Endothelial cell of umbilical vein (primary cell): ENCODE measurements around a stretch of chr16.

DNA sequence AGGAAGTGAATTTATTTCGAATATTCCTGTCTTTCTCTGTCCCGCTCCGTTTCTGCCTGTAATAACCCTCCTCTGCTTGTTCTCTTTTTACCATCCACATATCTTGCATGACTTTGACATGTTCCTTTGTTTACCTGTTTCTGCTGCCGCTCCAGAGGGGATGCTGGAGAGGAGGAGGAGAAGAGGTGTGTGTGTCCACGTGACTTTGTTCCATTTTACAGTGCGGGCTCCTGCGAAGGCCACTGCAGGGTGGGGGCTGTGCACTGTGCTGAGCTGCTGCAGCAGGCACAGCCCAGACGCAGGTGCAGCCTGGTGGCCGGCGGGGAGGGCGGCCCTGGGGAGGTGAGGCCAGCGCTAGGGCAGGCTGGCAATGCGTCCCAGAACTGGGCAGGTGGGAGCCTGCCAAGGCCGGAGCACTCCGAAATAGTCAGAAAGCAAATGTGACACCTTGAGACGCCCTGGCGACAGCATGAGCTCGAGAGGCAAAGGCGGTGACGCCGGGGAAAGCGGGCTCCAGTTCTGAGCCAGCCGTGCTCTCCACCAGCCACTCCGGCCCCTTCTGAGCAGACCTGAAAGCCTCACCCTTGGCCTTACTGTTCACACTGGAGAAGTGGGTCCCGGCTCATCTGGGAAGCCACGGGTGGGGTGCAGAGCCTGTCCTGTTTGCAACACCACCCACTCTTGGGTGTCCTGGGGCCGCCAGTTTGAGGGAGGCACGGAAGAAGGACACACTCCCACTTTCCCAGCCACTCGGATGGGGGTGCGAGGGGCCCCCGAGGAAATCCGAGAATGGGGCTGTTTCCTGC is 29.7 kb downstream of the CIBAR2 start:
- PRO-cap: no peak
CAGE:
- cytosol, long polyA minus RNA: no peak
- cytosol, long polyA plus RNA: no peak
- long polyA plus RNA: no peak
- nucleus, long polyA minus RNA: no peak
- nucleus, long polyA plus RNA: no peak

DNA sequence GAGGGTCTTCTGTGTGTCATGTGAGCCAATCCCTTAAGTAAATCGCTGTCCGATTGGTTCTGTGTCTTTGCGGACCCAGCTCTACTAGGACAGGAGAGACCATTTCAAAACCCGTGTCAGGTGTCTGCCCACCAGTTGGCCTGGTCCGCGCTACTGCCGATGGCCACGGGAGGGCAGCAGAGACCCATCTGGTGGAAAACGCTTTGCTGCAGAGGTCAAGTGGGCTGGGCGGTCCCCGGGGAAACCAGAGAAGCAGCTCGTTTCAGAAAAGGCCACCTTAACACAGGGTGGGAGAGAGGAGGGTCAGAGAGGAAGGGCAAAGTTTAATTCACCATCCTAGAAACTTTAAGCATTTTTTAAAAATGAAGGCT is 2.6 kb upstream of the CIBAR2 start:
- PRO-cap: no peak
CAGE:
- cytosol, long polyA minus RNA: no peak
- cytosol, long polyA plus RNA: no peak
- long polyA plus RNA: no peak
- nucleus, long polyA minus RNA: no peak
- nucleus, long polyA plus RNA: no peak

GRCh38 chr16:85130199-85130708 is 18.0 kb upstream of the CIBAR2 start:
- PRO-cap: no peak
CAGE:
- cytosol, long polyA minus RNA: no peak
- cytosol, long polyA plus RNA: no peak
- long polyA plus RNA: no peak
- nucleus, long polyA minus RNA: no peak
- nucleus, long polyA plus RNA: no peak

DNA sequence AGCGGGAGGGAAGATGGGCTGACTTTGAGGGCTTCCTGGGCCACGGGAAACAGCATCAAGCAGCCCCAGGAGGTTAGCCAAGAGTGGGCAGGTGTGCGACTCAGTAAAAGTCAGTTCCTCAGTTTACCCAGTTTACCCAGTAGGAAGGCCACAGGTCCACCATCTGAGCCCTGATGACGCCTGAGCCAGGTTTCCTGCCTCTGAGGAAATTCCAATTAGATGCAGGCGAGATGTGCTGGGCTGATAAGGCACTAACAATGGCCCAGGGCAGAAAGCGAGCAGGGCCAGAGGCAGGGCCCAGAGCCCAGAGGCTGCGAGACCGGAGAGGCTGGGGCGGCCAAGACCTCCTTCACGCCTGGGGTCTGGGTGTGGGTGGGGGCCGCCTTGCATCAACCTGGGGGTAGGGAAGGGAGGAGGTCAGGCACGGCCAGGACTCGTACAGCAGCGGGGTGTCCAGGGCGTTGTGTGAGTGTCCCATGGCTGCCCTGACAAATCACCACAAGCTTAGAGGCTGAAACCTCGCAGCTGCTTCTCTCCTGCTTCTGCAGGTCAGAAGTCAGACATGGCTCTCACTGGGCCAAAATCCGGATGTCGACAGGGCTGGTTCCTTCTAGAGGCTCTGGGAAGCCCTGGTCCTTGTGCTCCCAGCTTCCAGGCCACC is 32.0 kb upstream of the CIBAR2 start:
- PRO-cap: unidirectional peak, plus-strand start at position 300 of the sequence; unidirectional peak, minus-strand start at position 490 of the sequence
CAGE:
- cytosol, long polyA minus RNA: no peak
- cytosol, long polyA plus RNA: no peak
- long polyA plus RNA: no peak
- nucleus, long polyA minus RNA: no peak
- nucleus, long polyA plus RNA: no peak

DNA sequence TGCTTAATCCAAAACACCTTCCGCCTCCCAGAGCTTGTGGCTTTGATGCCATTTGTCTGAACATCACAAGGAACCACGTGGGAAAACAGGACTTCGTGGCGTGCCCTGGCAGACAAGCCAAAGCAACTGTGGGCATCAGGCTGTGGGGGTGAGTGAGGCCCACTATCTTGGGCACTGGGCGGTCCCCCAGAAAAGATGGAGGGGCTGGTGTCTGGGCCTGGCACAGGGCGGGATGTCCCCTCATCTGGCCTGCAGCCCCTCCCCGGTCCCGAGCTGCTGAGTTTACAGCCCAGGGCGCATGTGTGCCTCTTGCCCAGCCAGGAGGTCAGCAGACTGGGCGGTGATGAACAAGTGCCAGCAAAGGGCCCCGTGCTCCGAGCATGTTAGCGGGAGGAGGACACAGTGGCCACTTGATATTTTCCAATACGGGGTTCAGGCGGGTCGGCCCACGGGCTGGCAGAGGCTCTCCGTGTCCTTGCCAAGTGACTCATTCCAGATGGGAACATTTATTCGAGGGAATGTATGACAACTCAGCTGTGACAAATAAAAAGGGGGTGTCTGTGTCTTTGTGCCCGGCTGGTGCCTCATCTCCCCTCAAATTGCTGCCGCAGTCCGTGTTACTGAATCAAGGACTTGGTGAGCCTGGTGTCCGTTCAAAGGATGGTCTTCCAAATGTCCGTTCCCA is 173.7 kb upstream of the CIBAR2 start:
- PRO-cap: no peak
CAGE:
- cytosol, long polyA minus RNA: no peak
- cytosol, long polyA plus RNA: no peak
- long polyA plus RNA: no peak
- nucleus, long polyA minus RNA: no peak
- nucleus, long polyA plus RNA: no peak

DNA sequence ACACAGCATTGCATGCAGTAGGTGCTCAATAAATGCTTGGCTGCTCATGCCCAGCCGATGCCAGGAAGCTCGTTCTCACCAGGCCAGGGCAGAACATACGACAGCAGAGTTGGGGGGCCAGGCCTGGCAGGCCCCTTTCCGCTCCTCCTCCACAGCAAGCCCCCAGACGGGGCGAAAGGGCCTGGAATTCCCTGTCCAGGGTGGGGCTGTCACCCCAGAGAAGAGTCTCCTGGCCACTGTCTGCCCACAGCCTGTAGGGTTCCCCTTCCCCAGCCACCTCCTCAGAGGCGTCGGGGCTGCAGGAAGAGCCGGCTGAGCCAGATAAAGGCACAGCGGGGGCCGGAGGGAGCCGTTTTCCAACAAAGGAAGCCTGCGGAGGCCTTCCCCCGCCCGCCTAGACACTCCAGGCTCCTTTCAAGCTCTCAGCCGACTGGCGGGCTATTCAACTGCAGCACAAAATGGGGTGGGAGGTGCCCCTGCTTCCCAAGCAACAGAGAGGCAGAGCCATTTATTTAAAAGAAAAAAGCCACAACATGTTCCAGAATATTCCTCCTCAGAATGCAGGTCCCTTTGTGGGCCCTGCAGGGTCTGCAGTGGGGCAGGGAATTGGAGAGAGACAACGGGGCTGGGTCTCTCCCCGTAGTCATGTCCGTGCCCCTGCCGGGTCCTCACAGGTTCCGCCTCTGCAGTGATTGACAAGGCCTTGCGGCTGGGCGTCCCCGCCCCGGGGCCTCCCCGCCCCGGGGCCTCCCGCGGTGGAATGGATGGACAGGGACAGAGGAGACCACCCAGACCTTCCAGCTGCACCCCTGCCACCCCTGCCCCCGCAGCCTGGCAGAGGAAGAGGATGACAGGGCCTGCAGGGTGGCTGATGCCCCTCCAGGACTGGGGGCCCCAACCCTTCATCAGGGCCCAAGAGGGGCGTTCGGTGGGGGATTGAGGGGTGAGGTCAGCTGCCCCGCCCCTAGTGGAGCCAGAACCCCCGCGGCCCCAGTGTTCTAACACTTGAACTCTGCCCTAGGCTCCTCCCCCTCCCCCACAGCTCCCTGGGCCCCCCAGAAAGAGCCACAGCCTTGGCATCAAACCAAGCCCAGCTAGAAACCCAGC is 216.2 kb upstream of the CIBAR2 start:
- PRO-cap: no peak
CAGE:
- cytosol, long polyA minus RNA: no peak
- cytosol, long polyA plus RNA: no peak
- long polyA plus RNA: no peak
- nucleus, long polyA minus RNA: no peak
- nucleus, long polyA plus RNA: no peak

- PRO-cap: no peak
CAGE:
- cytosol, long polyA minus RNA: no peak
- cytosol, long polyA plus RNA: no peak
- long polyA plus RNA: no peak
- nucleus, long polyA minus RNA: no peak
- nucleus, long polyA plus RNA: no peak
Measured at GRCh38 chr16:85330610-85331169, 218.4 kb upstream of the CIBAR2 start.

DNA sequence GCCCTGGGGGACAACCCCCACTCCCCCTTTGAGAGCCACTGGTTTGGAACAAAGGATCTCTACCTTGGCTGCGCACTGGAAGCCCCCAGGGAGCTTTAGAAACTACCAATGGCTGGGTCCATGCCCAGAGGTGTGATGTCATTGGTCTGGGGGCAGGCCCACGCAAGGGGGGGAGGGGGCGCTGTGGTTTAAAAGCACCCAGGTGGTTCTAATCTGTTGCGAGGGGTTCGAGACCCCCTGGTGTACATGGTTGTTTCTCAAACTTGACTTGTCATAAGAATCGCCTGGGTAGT is 151.8 kb upstream of the GSE1 start:
- PRO-cap: no peak
CAGE:
- cytosol, long polyA minus RNA: no peak
- cytosol, long polyA plus RNA: no peak
- long polyA plus RNA: no peak
- nucleus, long polyA minus RNA: no peak
- nucleus, long polyA plus RNA: no peak

DNA sequence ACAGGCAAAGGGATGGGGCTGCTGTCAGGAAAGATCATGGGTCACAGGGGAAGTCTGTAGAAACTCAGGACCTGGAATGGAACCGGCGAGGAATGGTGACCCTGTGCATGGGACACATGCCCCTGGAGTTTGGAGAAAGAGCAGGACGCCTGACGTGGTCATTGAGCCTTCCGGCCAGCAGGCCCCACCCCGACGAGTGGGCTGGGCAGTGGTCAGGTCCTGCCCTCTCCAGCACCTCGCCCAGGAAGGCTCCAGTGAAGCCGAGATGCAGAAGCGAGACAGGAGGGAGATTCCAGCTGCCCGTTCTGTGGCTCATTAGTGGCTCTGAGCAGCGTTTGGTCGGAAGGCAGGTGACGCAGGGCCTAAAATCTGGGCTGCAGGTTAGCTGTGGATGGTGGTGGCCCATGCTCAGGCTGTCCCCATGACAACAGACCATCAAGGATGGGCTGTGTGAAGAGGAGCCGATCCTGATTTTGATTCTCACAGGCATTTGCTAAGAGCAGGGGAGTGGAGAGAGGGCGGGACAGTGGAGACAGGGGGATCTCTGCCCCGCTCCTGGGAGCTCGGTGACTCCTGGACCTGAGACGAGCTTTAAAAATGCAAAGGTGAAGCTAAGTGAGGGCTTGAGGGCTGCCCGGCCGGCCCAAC is 76.2 kb upstream of the GSE1 start:
- PRO-cap: no peak
CAGE:
- cytosol, long polyA minus RNA: no peak
- cytosol, long polyA plus RNA: no peak
- long polyA plus RNA: no peak
- nucleus, long polyA minus RNA: no peak
- nucleus, long polyA plus RNA: no peak

DNA sequence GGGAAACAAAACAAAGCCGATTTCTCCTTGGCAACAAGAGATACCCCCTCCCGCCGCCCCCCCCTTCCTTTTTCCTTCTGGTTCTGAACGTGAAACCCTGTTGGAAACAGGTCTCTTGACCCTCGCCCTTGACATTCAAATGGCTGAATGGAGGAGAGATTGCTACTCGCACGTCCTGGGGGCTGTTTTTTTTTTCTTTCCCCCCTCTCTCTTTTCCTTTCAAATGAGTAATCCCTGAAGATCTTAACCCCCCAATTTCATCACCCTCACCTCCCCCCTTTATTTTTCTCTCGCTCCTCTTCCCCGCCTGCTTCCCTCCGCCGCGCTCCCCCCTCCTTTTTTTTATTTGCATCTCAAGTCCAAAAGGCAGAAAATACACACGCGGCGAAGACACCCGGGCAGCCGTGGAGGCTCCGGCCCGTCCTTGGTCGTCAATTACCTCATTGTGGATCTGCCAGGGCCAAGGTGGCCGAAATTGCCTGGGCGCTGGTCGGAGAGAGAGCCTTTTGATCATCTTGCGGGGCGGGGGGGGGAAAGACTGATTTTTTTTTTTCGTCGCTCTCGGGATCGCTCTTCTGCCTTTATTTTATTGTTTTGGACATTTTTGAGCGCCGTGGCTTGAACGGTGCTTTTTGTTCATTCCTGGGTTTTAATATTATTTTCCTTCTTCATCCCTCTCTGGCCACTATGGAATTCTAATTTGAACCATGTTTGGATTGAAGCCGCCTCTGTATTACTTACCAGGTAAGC is 57.3 kb upstream of the GSE1 start:
- PRO-cap: bidirectional peak, plus-strand start at position 443 of the sequence, minus-strand start at position 437 of the sequence
CAGE:
- cytosol, long polyA minus RNA: no peak
- cytosol, long polyA plus RNA: no peak
- long polyA plus RNA: no peak
- nucleus, long polyA minus RNA: no peak
- nucleus, long polyA plus RNA: no peak

GRCh38 chr16:85615733-85616549 is 2.8 kb downstream of the GSE1 start:
- PRO-cap: no peak
CAGE:
- cytosol, long polyA minus RNA: no peak
- cytosol, long polyA plus RNA: no peak
- long polyA plus RNA: no peak
- nucleus, long polyA minus RNA: no peak
- nucleus, long polyA plus RNA: no peak

DNA sequence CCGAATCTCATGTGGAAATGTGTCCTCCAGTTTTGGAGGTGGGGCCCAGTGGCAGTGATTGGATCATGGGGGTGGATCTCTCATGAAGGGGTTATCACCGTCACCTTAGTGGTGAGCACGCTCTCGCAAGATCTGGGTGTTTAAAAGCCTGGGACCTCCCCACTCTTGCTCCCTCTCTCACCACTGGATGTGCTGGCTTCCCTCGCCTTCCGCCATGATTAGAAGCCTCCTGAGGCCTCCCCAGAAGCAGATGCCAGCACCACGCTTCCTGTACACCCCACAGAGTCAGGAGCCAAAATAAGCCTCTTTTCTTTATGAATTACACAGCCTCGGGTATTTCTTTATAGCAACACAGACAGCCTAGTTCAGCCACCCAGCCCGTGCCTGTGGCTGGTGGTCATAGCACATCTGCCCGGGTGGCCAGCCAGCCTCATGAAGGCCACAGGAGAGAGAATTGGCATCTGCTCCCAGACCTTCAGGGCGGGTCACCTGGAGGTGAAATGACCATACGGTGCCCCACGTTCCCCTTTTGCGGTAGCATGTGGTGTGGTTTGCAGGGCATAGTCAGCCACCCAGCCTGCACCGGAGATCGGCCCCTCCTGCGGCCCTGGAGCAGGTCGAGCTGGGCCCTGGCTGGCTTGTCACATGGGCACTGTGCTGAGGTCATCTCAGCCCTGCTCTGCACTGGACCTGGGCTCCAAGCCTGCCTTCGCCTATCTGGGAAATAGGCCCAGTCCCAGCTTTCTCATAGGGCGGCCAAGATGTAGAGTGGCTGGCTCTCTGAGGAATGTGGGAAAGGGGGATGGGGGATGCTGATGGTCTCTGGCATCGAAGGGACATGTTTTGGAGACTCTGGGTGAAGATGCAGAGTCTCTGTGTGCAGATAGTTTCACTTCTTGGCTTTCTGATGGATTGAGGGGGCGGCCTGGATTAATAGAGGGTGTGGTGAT is 16.1 kb downstream of the GSE1 start:
- PRO-cap: no peak
CAGE:
- cytosol, long polyA minus RNA: no peak
- cytosol, long polyA plus RNA: no peak
- long polyA plus RNA: no peak
- nucleus, long polyA minus RNA: no peak
- nucleus, long polyA plus RNA: no peak

GRCh38 chr16:85657033-85657694 is 31.6 kb downstream of the GINS2 start:
- PRO-cap: no peak
CAGE:
- cytosol, long polyA minus RNA: no peak
- cytosol, long polyA plus RNA: no peak
- long polyA plus RNA: no peak
- nucleus, long polyA minus RNA: no peak
- nucleus, long polyA plus RNA: no peak

DNA sequence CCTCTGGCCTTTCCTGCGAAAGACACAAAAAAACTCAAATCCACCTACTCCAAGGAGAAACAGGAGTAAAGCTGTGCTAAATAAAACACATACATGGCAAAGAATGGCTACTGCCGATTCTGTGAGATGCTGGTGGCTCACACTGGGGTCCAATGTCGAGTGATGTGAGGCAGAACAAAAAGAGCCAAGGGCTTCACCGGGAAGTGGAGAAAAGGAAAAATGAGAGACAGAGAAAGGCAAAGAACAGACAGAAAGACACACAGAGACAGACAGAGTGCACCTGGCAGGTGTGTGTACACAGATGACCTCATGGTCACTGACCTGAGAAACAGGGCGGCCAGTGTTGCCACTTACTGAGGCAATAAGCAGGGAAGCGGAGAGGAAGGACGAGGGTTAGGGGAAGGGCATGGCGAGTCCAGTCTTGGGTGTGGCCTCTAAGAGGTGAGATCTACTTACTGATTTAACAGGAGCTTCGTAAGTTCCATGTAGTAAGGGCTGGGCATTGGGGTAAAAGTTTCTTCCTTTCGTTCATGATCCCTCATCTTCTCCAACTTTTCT is 7.5 kb downstream of the GINS2 start:
- PRO-cap: no peak
CAGE:
- cytosol, long polyA minus RNA: no peak
- cytosol, long polyA plus RNA: no peak
- long polyA plus RNA: no peak
- nucleus, long polyA minus RNA: no peak
- nucleus, long polyA plus RNA: no peak

- PRO-cap: no peak
CAGE:
- cytosol, long polyA minus RNA: no peak
- cytosol, long polyA plus RNA: no peak
- long polyA plus RNA: no peak
- nucleus, long polyA minus RNA: no peak
- nucleus, long polyA plus RNA: no peak
Measured at GRCh38 chr16:85755695-85756295, 4.9 kb upstream of the C16orf74 start.

- PRO-cap: no peak
CAGE:
- cytosol, long polyA minus RNA: no peak
- cytosol, long polyA plus RNA: no peak
- long polyA plus RNA: no peak
- nucleus, long polyA minus RNA: start-site peak on the minus strand at chr16:85800064-85800214, 98 reads
- nucleus, long polyA plus RNA: no peak
Measured at GRCh38 chr16:85799891-85800986, 744 bp downstream of the COX4I1 start.

- PRO-cap: no peak
CAGE:
- cytosol, long polyA minus RNA: no peak
- cytosol, long polyA plus RNA: no peak
- long polyA plus RNA: no peak
- nucleus, long polyA minus RNA: no peak
- nucleus, long polyA plus RNA: no peak
Measured at GRCh38 chr16:85833115-85833815, 33.8 kb downstream of the COX4I1 start.

DNA sequence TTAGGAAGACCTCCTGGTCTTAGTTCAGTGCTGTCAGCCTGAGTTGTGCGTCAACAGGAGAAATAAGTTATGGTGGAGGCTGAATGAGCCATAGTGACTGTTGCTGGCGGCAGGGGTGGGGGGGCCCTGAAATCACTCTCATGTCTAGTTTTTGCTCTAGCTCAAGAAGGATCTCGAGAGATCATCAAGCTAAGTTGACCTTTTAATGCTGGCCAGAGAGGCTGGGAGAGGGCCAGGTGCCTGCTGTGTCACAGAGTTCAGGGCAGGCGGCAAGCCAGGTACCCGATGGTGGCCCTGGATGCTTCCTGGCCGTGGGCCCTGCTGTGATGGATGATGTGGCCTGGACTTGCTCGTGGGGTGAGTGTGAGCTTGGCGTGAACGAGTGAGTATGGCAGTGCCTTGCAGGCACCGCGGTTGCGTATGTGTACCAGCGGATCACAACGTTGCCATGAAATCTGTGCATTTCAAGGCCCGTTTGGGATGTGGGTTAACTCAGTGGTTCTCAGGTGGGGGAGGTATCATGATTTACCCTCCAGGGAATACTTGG is 7.3 kb downstream of the IRF8 start:
- PRO-cap: no peak
CAGE:
- cytosol, long polyA minus RNA: no peak
- cytosol, long polyA plus RNA: no peak
- long polyA plus RNA: no peak
- nucleus, long polyA minus RNA: no peak
- nucleus, long polyA plus RNA: no peak

DNA sequence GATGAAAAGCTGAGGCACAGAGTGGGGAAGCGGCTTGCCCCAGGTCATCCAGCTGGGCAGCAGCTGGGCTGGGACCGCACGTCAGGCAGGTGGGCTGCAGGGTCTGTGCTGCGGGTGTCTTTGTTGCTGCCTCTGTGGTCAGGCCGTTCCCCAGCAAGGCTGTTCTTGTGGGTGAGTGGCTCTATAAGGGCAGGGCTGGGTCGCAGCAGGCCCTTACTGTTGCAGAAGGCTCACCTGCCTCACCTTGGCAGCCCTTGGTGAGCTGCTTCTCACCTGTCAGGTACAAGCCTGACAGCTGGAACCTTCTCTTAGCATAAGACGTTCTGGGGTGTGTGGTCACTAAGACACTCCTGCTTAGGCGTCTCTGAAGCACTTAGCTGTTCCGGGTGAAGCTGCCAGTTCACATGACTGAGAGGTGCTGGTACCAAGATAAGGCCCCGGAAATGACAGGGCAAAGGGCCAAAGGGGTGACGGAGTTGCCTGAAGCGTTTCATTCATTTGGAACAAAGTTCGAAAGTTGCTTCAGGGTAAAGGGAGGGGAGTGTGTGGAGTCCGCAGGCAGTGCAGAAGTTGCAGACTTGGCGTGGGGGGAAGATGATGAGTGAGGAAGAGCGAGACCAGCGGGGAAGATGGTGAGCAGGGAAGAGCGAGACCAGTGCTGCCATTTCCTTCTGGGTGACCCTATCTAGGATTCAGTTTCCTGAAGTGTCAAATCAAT is 17.4 kb downstream of the IRF8 start:
- PRO-cap: no peak
CAGE:
- cytosol, long polyA minus RNA: no peak
- cytosol, long polyA plus RNA: no peak
- long polyA plus RNA: no peak
- nucleus, long polyA minus RNA: no peak
- nucleus, long polyA plus RNA: no peak

- PRO-cap: no peak
CAGE:
- cytosol, long polyA minus RNA: no peak
- cytosol, long polyA plus RNA: no peak
- long polyA plus RNA: no peak
- nucleus, long polyA minus RNA: no peak
- nucleus, long polyA plus RNA: no peak
Measured at GRCh38 chr16:85963652-85964153, 64.7 kb downstream of the IRF8 start.